Aorta (tissue), 1 donor: ENCODE data around the genes GPR42, LRFN3 and OVOL3.

GRCh38 chr19:35281018-35281218, 1.4 kb upstream of the HAMP start:
- PRO-cap, result no peak

DNA sequence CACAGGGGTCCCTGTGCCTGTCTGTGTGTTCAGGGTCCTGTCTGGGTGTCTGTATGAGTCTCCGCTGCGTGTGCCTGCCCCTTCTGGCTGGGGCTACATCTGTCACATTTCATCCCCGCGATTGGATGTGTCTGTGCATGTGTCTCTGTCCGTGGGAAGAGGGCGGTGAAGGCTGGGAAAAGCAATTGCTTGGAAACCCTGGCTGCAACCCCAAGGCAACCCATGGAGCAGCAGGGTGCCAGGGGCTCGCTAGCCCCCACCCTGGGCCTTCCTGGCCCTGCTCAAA, 1.4 kb downstream of the MAG start:
- PRO-cap, result no peak

DNA sequence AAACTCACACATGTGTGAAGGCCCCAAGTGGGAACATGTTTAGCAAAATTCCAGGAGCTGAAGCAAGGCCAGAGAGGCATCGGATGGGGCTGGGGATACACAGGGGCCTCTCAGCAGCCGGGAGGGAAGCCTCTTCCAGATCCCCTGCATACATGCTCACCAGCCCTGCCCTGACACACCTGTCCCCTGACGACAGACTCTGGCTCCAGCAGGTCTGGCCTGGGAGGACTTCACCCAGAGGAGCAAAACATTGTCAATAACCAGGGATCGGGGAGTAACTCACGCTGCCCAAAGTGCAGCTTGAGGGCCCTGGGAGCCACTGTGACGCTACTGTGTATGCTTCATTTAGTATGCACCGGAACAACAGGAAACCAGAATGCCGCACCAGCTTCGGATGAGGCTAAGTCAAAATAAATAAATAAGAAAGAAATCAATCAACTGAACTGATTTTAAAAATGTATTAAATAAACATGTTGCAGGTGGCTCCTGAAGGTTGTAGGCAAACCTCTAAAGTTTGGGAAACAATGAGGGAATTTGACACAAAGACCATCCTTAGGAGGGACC, 12.4 kb upstream of the CD22 start:
- PRO-cap, result no peak

- PRO-cap, result no peak
Measured at GRCh38 chr19:35330388-35331109, 1.6 kb downstream of the CD22 start.

GRCh38 chr19:35370891-35371359, at the start of gene GPR42:
TSS of gene GPR42 (plus strand) at chr19:35371068.
- PRO-cap, result no peak

GRCh38 chr19:35436284-35436677, 11.8 kb upstream of the FFAR2 start:
- PRO-cap, result no peak

- PRO-cap, result no peak
Measured at GRCh38 chr19:35436678-35437628, 11.1 kb upstream of the FFAR2 start.

- PRO-cap, result no peak
Measured at GRCh38 chr19:35575588-35576058, 10.3 kb upstream of the PMIS2 start.

DNA sequence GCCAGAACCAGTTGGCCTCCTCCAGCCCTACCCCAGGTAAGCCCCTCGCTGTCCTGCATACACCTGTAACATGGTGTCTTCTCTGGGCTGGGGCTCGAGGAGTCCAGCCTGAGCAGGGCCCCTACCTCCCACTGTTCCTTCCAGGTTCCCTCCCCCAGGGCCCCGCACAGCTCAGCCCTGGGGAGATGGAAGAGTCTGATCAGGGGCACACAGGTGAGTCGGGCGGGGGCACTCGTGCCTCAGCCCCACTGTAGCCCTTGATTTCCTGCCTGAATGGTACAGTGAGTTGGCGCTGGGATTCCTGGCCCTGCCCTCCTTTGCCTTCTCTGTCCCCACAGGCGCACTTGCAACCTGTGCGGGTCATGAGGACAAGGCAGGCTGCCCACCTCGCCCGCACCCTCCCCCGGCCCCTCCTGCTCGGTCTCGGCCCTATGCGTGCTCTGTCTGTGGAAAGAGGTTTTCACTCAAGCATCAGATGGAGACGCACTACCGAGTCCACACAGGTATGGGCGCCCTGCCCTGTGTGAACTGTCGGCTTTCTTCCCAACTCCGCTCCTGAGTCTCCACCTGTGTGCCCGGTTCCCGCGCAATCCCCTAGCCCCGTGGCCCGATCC, 1.9 kb upstream of the KMT2B start:
- PRO-cap, result no peak

DNA sequence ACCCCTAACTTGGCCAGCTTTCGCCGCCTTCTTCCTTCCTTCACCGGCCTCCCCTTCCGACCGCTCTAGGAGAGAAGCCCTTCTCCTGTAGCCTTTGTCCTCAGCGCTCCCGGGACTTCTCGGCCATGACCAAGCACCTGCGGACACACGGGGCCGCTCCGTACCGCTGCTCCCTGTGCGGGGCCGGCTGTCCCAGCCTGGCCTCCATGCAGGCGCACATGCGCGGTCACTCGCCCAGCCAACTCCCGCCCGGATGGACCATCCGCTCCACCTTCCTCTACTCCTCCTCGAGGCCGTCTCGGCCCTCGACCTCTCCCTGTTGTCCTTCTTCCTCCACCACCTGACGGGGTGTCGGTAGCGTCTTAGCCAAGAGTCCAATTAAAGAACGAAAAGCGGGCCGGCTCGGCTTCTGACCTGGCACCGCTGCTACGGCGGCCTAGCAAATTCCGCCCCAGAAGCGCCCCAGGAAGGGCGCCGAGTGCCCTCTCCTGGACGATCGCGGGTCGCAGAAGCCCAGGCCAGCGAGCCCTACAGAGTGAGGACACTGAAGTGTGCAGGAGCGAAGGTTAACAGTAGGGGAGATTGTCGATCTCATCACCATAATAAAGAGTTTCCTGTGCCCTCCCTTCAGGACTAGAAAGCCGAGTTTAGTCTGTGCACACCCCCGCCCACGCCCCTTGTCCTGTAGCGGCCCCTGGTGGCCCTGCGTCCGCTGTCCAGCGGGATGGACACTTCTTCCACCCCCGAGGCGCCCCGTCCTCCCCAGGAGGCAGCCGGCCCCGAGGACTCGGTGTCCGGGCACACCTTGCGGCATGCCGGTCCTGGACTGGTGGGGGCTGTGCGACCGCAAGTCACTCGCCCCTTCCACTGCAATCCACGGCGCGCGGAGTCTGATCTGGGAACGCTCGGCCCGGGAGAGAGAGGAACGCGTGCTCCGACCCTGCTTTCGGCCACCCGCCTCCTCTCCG, 1.1 kb upstream of the KMT2B start:
- PRO-cap, result unidirectional peak, minus-strand start at position 208 of the sequence

DNA sequence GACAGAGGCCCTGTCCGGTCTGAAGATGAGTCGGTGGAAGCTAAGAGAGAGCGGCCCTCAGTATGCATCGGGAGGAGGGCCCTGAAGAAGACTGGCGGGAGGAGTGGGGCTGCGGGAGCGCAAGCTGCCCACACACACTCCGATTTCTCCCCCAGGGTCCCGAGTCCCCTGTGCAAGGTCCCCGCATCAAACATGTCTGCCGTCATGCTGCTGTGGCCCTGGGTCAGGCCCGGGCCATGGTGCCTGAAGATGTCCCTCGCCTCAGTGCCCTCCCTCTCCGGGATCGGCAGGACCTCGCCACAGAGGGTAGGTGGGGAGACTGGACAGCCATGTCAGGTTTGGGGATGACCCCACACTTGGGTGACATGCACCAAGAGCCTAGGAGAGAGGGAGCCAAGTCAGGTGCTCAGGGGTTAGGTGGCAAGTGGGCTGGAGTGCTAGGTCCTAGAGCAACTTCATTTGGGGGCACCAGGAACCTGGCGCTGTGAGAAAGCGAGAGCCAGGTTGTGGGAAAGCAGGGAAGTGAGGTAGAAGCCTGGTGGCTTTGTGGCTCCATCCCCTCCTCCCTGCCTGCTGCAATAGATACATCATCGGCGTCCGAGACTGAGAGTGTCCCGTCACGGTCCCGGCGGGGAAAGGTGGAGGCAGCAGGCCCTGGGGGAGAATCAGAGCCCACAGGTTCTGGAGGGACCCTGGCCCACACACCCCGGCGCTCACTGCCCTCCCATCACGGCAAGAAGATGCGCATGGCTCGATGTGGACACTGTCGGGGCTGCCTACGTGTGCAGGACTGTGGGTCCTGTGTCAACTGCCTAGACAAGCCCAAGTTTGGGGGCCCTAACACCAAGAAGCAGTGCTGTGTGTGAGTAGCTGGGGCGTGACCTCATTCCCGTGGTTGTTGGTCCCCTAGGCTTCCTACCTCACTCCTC, 4.9 kb downstream of the KMT2B start:
- PRO-cap, result no peak

GRCh38 chr19:35754925-35755929, 1.6 kb downstream of the HSPB6 start:
- PRO-cap, result bidirectional peak, plus-strand start at chr19:35756114, minus-strand start at chr19:35755813

DNA sequence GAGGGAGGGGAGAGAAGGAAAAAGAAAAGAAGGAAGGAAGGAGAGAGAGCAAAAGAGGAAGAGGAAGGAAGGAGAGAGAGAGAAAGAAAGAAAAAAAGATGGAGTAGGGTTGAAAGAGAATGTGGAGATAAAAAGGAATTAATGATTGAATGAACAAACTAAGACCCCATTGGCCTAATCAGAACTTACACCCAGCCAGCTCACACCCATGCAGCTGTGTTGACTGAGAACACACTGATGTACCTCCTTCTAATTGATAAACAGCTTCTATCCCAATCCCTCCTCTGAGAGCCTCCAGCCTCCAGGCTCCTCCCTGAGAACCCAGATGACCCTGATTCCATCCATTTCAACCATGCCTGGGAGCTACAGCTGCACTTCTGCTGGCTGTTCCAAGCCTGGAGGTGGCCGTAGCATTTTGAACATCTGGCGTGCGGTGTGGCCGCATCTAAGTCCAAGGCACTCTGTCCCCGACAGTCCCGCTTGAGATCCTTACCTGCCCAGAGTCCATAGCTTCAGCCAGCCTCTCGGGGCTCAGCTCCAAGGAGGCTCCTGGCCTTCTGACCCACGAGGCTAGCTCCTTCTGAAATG, 1.1 kb downstream of the PRODH2 start:
- PRO-cap, result no peak

DNA sequence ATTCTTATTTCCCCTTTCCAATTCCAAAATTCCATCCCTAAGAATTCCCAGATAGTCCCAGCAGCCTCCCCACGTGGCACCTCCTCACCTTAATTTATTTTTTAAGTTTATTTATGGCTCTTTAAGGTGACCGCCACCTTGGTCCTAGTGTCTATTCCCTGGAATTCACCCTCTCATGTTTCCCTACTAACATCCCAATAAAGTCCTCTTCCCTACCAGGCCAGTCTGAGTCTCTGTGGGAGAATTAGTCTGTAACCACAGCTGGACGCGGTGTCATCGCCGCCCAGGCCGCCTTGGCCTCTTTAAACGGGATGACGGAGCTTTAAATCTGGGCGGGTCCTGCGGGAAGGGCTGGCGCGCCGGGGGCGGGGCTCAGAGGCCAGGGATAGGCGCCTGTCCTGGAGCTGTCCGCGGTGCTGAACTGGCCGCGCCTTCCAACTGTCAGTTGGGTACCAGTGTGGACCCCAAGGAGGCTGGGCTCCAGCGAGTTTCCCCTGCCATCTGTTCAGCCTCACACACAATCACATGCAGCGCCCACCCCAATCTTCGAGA, 11.3 kb downstream of the APLP1 start:
- PRO-cap, result no peak

- PRO-cap, result bidirectional peak, plus-strand start at chr19:35936404, minus-strand start at chr19:35936314
Measured at GRCh38 chr19:35935858-35936912, at the start of gene LRFN3. TSS of gene LRFN3 (plus strand) at chr19:35936374.

DNA sequence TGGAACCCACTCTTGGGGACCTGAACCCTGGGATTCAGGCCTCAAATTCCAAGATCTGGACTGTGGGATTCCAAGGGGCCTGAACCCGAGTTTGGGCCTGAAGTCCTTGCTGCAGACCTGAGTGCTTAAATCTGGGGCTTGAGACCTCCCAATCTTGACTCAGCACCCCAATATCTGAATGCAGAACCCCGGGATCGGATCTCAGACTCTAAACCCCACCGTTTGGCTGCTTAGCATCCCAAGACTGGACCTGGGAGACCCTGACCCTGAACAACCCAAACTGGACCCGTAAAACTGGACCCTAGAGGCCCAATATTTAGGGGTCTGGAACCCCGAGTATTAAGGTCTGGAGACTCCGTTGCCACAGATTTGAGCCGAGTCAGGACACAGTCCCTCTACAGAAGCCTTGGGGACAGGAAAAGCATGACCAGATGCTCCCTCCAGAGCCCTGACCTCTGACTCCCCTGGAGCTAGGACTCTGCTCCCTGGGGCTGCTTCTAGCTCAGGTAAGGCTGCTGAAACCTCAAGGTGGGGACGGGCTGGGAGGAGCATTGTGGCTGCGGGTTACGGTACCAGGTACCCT, 967 bp downstream of the LRFN3 start:
- PRO-cap, result no peak

- PRO-cap, result no peak
Measured at GRCh38 chr19:36055439-36055618, 632 bp downstream of the WDR62 start.

DNA sequence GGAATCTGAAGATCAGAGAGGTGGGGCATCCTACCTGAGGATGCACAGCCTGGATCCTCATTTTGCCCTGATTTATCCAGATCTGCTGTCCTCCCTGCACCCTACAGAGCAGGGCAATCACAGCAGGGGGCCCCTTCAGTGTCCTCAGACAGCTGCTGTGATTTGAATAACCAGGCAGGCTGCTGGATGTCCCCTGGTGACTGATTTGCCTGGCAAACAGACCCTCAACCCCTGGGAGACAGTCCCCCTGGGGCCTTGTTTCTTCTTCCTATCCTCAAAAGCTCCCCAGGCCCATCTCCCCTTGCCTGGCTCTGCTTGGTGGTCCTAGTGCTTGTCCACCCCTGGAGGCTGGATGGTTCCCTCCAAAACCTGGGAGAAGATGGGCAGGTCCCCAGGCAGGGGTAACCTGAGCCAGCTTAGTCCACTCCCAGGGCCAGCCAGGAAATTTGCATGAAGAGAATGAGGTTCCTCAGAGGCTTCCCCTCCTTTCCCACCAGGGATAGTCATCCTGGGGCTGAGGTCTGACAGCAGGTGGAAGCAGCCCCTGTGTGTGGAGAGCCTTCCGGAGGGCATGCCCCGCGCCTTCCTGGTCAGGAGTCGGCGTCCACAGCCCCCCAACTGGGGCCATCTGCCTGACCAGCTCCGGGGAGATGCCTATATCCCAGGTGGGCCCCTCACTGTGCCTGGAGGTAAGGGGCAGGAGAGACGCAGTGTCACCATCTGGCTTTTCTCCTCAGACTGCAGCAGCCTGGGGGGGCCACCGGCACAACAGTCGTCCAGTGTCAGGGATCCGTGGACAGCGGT, at the start of gene OVOL3:
Gene OVOL3, plus strand, starts transcription at position 512 of the 804 bp plus-strand sequence.
- PRO-cap, result no peak

GRCh38 chr19:36140560-36140694, 561 bp downstream of the CAPNS1 start:
- PRO-cap, result no peak

DNA sequence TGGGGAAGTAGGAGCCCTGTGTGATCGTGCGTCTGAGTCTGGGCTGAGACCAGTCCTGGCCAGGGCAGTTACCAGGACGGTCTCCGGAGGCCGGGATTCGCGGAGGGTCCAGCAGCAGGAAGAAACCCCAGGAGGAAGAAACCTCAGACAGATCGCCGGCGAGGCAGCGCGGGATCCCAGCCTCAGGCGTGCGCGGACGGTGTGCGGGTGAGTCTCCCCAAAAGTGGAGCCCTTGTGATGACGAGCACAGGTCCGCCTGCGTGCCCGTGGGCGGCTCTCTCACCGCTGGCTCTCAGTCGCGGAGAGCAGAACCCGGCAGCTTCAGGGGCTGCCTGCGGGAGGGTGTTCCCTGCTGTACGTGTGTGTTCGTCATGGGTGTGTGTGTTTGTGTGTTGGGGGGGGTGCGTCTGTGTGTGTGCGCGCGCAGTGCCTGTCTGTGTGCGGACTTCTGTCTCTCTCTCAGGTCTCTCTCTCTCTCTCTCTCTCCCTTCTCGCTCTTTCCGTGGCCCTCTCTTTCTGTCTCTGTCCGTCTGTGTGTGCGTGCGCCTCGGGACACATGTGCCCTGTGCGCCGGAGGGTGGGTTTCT, 56.9 kb downstream of the ZNF146 start:
- PRO-cap, result no peak